ENCODE data around the genes LYZL2 and ARHGAP12.

GRCh38 chr10:30541798-30542405, 87.7 kb downstream of the LYZL2 start:
- RRBS = no CpG with 5 or more reads among the region's 8 CpGs

GRCh38 chr10:30552947-30553574, 76.5 kb downstream of the LYZL2 start:
- RRBS = no CpG with 5 or more reads among the region's 7 CpGs

DNA sequence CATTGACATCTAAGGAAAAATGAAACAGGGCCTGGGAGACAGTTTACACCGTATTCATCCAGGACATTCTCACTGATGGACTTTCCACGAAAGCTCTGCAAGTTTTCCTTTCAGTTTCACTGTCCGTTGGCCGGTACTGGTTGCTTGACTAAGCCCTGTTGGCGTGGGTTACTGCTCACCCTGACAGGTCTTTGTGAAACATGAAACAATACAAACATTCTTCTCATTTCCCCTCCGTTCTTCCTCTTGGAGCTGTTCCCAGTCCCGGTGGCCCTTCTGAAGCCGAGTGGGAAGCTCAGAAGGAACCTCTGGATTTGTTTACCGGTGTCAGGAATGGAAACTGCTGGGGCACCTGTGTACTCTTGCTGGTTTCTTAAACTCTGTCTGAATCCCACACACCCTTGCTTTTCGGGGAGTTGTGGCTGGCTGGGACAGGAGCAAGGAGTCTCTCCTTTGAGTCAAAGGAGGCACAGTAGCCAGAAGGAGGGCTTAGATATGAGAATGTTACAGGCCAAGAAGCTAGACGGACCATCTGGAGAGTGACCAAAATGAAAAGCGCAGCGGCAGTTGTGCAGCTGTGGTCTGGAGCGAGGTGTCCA, 45.7 kb downstream of the LYZL2 start:
- RRBS = no CpG with 5 or more reads among the region's 14 CpGs

- RRBS = no CpG with 5 or more reads among the region's 8 CpGs
Observed at GRCh38 chr10:30587360-30587932, 42.1 kb downstream of the LYZL2 start.

- RRBS = no CpG with 5 or more reads among the region's 5 CpGs
Observed at GRCh38 chr10:30629602-30629805, at the start of gene LYZL2. LYZL2 (minus strand) TSS chr10:30629753.

- RRBS = no CpG with 5 or more reads among the region's 3 CpGs
Observed at GRCh38 chr10:31004922-31005395, 26.7 kb downstream of the ZNF438 start.

DNA sequence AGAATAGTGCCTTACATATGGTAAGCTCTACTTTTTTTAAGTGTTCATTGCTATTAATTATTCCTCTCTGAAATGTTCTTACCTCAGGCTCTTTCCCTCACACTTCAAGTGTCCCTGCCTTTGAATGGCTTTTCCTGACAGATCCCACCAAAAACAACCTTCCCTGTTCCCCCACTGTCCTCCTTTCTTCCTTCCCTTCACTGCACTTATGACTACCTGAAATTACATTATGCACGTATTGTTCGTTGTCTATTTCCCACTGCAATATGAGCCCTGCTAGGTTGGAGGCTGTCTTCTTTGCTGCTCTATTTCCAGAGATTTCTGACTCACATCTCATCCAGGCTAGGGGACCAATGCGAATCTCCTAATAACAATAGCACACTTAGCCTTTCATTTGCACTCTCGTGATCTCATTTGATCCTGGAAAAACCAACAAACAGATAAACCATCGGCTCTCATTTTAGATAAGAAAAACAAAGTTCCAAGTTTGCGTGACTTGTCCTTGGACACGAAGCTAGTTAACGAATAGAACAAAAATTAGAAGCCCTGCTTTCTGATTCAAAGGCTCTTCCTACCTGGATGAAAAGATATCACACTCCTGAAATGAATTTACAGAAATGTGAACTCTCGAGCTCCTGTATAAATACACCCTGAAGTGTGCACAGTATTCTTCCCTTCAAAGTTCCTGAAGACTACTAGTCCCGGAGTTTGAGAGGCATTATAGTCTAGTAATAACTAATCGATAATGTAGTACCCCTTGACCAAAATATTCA, 1.4 kb downstream of the ZNF438 start:
- RRBS = no CpG with 5 or more reads among the region's 11 CpGs

DNA sequence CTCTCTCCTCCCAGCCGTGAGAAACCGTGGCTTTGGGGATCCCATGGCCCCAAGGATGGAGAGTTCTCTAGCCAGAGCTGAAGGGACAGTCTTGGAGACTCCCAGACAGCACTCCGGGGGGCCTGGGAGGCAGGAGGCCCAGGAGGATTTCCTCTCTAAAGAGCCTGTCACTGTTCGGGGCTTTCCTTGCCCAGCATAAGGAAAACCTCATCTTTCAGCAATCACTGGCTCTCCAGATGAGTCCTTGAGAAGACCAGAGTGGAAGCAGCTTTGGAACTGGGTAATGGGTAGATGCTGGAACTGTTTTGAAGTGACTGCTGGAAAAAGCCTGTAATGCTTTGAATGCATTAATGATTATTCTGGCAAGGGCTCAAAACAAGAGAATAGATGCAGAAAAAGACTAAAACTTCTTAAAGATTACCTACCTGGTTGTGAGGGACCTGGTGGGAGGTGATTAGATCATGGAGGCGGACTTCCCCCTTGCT, 226.9 kb downstream of the ARHGAP12 start:
- RRBS = no CpG with 5 or more reads among the region's 5 CpGs

- RRBS = no CpG with 5 or more reads among the region's 6 CpGs
Observed at GRCh38 chr10:31706853-31707228, 221.8 kb downstream of the ARHGAP12 start.

DNA sequence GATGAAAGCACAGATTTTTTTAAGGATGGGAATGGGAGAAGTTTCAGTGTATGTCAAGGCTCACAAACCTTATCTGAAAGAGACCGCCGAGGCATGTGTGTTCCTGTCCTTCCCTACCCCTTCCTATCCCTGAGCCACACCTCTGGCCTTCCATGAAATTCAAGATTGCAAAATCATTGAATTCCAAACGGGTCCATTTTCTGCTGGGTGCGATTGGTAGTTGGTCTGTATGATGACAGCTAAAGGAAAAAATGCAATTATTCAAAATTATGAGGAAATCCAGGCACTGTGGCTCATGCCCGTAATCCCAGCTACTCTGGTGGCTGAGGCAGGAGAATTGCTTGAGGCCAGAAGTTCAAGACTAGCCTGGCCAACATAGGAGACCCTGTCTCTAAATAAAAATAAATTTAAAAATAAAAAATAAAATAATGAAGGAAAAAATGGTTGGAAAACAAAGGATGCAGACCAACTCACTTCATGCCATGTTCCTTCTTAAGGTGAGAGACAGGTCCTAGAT, 170.1 kb downstream of the ARHGAP12 start:
- RRBS = no CpG with 5 or more reads among the region's 5 CpGs

DNA sequence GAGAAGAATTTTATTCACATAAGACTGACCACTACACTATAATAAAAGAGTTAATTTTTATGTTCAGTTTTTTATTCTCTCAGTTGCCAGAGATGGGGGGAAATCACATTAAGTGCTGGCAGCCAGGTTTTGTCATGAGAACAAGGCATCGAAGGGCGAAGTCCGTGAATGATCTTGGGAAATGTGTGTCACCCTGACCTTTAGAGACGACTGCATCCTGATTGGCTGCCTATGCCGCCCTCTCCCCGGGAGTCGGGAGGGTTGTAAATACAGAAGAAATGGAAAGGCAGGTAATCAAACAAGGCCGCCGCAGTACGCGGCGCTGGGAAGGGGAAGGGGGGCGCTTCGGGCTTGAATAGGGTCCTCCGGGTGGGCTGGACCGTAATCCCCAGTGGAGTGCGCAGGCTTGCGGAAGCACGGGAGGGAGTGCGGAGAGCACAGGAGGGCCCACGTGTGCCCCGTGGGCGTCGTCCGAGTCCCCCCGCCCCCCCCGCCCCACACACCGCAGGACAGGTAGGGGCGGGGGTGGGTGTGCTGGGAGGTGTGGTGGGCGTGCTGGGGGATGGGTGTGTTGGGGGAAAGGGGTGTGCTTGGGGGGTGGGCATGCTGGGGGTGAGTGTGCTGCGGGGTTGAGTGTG, 169.5 kb downstream of the ARHGAP12 start:
- RRBS = no CpG with 5 or more reads among the region's 31 CpGs

GRCh38 chr10:31928139-31929000, at the start of gene ARHGAP12:
ARHGAP12 (minus strand) TSS chr10:31928831.
- RRBS = 2% methylated on average over 35 of the region's 113 CpGs

GRCh38 chr10:32032212-32032612, 24.0 kb downstream of the KIF5B start:
- RRBS = no CpG with 5 or more reads among the region's 3 CpGs

- RRBS = no CpG with 5 or more reads among the region's 9 CpGs
Observed at GRCh38 chr10:32032613-32033538, 23.3 kb downstream of the KIF5B start.

DNA sequence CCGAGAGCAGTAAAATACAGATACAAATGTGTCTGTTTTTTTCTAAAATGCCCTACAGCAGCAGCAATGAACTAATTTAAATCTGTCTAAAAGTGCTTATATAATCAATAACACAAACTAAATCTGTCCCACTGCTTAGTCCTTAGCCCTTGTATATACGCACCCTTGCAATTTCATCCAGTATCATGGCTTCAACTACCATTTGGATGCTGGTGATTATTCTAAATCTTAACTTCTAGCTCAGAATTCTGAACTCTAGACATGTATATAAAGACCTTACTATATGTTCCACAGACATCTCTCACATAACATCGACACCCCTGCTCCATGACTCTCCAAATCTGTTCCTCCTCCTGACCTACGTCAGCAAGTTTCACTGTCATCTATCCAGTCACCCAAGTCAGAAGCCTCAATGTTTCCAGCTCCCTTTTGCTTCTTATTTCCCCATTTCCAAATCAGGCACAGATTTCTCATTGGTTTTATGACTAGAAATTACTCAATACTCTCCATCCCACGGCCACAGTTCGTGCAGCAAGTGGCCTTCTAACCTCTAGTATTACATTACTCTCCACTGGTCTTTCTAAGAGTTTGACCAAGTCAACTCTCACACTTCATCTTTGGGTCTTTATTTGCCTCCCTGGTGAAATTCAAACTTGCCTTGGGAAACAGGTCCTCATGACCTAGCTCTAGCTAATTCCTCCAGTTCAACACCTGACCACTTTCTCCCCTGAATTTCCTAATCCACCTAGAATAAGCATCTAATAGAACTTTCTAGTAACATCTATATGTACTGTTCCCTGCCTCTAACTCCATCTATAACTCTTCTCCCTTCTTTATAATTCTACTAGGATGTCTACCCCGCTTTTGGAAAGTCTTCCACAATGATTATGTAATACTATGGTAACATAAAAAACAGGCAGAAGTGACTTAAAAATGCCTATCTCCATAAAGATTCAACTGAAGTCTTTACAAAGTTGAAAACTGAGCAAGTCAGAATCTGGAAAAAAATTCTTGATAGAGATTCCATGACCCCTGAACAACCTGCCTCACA, 28.4 kb downstream of the EPC1 start:
- RRBS = no CpG with 5 or more reads among the region's 7 CpGs

GRCh38 chr10:32356930-32357374, 10.0 kb upstream of the EPC1 start:
- RRBS = no CpG with 5 or more reads among the region's 9 CpGs

GRCh38 chr10:32893883-32894364, 64.1 kb downstream of the ITGB1 start:
- RRBS = no CpG with 5 or more reads among the region's 2 CpGs

DNA sequence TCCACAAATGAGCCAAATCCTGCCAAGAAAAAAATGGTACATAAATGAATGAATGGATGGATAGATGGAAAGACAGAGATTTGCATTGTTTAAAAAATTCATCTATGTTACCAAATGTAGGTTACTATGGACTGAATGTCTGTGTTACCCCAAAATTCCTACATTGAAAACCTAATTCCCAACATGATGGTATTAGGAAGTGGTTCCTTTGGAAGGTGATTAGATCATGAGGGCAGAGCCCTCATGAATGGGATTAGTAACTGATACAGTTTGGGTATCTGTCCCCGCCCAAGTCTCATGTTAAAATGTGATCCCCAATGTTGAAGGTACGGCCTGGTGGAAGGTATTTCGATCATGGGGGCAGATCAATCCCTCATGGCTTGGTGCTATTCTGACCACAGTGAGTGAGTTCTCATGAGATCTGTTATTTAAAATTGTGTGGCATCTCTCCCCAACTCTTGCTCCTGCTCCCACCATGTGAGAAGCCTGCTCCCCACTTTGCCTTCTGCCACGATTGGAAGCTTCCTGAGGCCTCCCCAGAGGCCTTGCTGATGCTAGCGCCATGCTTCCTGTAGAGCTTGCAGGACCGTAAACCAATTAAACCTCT, 31.8 kb downstream of the ITGB1 start:
- RRBS = no CpG with 5 or more reads among the region's 6 CpGs

GRCh38 chr10:32939637-32940347, 18.2 kb downstream of the ITGB1 start:
- RRBS = no CpG with 5 or more reads among the region's 11 CpGs

GRCh38 chr10:32957819-32957984, 328 bp downstream of the ITGB1 start:
- RRBS = 1% methylated on average over 8 of the region's 20 CpGs